GM23248 (cell line): Measurements from ENCODE around the genes OR4D5, OR10G4 and OR8B4.

GRCh38 chr11:122654324-122654598, 1.3 kb upstream of the UBASH3B start:
- RAMPAGE, long total RNA = no peak

DNA sequence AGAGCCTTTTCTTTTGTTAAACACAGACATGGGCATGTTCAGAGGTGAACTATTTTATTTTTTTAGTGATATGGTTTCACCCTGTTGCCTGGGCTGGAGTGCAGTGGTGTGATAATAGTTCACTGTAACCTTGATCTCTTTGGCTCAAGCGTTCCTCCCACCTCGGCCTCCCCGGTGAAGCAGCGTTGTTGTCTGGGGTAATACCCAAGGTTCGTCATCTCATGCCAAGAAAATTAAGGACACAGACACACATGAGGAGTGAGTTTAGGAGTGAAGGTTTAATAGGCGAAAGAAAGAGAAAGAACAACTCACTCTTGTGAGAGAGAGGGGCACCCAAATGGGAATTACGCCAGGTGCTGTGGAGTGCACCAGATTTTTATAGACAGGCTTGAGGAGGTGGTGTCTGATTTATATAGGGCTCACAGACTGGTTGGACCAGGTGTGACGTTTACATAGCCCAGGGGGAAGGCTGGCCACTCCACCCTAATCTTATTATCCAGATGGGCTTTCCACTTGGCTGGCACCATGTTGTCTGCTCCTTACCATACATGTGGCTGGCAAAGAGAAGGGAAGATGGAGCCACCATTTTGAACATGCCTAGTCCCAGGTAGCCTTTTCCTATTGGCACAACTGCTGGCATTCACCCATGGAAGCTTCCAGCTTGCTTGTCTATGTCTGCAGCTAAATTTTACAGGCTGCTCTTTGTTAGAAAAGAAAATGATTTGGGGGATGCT, 42.4 kb downstream of the GRAMD1B start:
- RAMPAGE, long total RNA = no peak

- RAMPAGE, long total RNA = no peak
Observed at GRCh38 chr11:123474100-123474680, 44.1 kb downstream of the GRAMD1B start.

DNA sequence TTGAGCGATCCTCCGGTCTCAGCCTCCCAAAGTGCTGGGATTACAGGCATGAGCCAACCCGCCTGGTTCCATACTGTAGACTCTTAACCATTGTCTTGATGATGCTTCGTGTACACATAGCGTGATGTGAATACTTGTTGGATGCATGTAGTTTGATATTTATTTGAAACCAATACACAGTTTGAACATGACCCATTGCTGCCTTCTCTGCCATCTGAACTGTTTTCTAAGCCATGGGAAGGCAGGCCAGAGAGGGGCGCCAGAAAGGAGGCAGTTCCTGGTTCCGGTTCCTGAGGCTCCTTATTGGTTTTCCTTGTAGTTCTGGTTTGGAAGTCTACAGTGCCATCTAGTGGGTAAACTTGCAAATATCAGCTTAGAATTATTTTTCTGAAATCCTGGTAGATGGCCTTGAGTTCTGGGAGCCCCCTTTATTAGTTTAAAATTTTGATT, 48.2 kb downstream of the GRAMD1B start:
- RAMPAGE, long total RNA = no peak

GRCh38 chr11:123487073-123487741, 57.1 kb downstream of the GRAMD1B start:
- RAMPAGE, long total RNA = no peak

GRCh38 chr11:123542334-123542772, 112.1 kb downstream of the SCN3B start:
- RAMPAGE, long total RNA = no peak

DNA sequence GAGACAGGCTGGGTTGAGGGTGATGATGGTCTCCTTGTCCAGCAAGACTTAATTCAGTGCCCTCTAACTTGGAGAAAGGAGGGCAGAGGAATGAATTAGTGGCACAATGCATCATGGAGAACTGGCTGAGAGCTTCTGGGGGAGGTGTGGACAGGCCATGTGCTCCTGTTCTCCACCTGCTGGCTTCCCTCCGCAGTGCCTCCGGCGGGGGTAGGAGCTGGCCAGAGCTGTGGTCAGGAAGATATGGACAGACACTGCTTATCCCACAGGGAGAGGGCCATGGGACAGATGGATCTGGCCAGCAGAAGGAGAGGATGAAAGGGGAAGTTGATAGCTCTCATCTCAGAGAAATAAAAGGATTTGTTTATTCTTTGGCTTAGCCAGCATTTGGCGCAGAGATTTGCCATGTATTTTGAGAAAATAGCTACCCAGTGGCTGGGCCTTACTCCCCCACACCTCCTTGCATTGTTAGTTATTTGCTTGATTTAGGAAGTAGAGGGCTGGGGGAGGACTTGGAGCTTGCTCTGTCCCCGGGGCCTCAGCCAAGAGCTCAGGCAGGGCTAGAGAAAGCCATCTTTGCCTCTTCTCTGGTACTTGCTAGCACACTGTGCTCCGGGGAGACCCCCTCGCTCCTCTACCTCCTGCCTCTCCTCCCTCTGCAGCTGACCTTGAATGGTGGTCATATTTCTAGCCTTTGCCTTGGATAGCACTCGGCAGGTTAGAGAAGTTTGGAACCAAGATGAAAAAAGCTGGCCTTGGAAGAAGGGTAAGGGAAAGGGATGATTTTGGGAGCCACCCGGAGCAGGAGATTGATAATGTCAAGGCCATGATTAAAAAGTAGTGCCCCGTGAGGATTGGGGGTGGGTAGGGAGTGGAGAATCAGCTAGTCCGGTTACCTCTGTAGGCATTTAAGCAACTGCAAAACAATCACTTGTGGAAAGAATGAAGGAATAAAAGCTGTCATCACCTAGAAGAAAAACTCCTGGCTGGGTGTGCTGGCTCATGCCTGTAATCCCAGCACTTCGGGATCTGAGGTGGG, 93.0 kb downstream of the SCN3B start:
- RAMPAGE, long total RNA = no peak

DNA sequence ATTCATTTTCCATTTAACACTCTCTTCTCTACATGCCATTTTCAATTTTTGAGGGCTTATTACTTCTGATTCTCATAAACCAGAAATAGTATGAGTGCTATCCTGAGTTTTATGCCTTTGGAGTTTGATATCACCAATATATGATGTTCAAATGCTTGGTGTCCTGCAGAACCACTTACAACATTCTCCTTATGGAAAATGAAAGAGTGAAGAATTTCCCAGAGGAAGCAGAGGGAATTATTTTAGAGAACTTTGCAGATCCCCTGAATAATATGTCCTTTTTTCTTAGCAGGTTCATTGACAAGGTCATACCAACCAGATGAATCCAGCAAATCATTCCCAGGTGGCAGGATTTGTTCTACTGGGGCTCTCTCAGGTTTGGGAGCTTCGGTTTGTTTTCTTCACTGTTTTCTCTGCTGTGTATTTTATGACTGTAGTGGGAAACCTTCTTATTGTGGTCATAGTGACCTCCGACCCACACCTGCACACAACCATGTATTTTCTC, at the start of gene OR4D5:
OR4D5 (plus strand) TSS at position 320 of the 505 bp plus-strand sequence.
- RAMPAGE, long total RNA = no peak

GRCh38 chr11:124012846-124013282, at the start of gene OR10G4:
TSS of gene OR10G4 (plus strand) at chr11:124012997.
- RAMPAGE, long total RNA = no peak

- RAMPAGE, long total RNA = no peak
Observed at GRCh38 chr11:124115983-124116296, 690 bp downstream of the VWA5A start.

- RAMPAGE, long total RNA = no peak
Observed at GRCh38 chr11:124424767-124425174, at the start of gene OR8B4. TSS of gene OR8B4 (minus strand) at chr11:124424871.

GRCh38 chr11:124759852-124760781, 2.0 kb downstream of the ESAM start:
- RAMPAGE, long total RNA = no peak

GRCh38 chr11:124875920-124877026, 11.0 kb downstream of the ROBO3 start:
- RAMPAGE, long total RNA = no peak

GRCh38 chr11:124896503-124897506, 860 bp downstream of the ROBO4 start:
- RAMPAGE, long total RNA = no peak

DNA sequence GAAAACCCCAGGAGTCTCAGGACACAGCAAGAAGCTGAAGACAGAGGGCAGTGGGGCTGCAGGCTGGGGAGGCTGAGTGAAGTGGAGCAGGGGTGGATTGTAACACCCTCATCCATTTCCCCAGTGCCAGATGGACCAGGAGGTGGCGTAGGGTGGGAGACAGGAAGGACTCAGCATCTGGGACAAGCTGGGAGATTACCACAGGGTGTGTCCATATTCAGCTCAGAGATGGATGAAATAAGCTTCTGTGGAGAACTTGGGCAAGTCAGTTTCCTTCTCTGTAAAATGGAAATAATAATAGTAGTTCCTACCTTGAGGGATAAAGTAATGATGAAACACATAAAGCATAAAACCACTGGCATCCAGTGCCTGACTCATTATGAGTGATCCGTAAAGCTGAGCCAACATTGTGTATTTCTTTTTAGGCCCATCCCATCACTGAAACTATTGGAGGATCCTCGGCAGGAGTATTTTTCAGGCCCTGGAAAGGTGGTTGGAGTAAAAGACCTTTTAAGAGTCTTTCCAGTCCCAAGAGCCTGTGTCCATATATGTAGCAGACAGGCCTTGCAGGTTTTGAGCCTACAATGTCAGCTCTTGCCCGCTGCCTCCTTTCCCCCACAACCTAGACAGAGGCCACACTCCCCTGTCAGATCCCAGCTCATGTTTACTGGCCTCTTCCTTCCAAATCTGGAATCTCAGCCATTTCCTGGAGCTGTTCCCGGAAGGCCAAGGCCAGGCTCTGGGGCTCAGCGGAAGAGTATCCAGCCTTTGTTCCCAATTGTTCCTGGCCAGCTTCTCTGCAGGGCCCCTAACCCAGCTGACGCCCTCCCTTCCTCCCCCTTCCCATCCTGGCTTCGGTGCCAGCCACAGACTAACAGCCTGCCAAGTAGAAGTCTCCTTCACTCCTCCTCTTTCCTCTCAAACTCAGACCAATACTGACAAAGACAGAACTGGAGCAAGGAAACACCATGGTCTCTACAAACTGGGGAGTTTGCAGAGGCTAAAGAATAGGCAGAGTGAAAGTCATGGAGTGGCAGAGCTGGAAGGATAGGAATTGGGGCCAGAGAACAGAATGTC, 872 bp upstream of the ROBO4 start:
- RAMPAGE, long total RNA = no peak

DNA sequence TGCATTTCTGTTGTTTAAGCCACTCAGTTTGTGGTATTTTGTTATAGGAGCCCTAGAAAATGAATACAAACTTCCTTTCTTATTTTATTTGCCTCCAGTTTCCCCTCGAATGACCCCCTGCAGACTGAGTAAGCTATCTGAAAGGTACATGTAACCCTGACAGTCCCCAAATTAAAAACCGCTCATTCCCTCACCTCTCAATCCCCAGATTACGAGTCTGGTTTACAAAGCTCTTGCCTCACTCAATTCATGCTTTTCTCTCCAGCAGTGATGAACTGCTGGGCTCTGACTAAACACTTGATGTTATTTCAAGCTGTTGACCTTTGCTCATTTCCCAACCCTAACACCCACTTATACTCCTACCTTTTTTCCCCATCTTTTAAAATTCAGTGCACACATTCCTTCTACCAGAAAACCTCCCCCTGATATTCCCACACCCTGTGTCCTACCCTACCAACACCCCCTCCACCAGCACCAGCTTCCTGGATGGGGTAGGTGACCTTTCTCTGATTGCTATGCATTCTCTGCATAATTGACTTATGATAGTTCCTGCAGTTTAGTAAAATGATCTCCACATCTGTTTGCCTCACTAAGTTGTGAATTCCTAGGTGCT, 1.1 kb downstream of the HEPACAM start:
- RAMPAGE, long total RNA = no peak

DNA sequence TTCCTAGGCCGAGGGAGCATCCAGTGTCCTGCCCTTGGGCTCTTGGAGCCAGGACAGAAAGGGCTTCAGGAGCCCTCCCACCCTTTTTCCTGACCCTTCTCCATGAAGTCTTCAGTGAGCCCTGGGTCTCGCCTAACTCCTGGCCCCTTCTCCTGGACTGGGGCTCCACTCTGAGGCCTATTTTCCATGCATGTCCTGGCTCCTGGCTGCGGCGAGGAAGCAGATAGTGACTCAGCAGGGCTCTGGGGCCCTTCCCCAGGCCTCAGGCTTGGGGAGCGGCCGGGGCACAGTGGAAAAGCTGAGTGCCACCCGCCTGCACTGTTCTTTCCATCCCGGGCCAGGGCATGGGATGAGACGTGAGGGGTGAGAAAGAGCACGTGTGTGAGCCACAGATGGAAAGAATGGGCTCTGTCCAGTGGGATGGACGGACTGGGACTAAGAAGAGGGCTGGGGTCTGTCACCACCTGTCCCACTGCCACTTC, 12.7 kb downstream of the SLC37A2 start:
- RAMPAGE, long total RNA = no peak

DNA sequence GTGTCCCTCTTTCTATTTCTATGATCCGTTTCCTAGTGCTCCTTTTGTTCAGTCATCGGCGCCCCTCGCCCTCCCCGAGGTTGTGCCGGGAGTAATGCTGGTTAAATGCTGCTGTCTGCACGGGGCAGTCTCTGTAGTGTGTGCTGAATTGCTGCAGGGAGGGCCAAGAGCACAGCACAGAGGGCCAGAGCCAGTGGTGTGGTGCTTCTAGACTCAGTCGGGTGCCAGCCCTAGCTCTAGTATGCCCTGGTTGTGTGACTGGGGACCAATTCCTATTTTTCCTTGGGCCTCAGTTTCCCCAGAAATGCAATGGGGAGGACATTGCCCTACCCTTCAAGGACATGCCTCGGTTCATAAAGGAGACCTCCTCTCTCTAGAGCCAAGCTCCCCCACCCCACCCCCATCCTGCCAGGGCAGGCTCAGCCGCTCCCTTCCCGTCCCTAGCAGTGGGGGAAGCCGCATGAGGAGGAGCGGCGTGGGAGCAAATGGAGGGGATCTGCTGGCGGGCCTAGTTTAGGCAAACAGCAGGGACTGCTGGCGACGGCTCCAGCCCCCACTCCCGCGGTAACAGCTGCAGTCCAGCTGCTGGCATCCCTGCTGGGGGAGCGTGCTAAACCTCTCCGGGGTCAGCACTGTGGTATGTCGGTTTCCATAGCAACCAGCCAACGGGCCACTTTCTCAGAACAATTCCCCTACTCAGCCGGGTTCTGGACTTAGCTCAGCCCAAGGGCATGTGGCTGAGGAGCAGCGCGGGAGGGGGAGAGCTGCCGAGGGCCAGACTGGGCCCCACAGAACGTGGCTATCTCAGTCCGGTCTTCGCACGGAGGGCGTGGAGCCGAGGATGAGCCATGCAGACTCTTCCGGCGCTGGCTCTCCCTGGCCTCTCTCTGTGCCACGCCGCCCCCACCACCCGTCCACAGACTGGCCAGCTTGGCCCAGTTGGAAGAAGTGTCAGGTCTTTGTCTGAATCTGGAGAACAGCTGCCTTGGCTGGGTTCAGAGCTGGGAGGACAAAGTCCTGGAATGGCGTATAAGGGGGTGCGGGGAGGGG, 98.7 kb downstream of the PKNOX2 start:
- RAMPAGE, long total RNA = no peak

DNA sequence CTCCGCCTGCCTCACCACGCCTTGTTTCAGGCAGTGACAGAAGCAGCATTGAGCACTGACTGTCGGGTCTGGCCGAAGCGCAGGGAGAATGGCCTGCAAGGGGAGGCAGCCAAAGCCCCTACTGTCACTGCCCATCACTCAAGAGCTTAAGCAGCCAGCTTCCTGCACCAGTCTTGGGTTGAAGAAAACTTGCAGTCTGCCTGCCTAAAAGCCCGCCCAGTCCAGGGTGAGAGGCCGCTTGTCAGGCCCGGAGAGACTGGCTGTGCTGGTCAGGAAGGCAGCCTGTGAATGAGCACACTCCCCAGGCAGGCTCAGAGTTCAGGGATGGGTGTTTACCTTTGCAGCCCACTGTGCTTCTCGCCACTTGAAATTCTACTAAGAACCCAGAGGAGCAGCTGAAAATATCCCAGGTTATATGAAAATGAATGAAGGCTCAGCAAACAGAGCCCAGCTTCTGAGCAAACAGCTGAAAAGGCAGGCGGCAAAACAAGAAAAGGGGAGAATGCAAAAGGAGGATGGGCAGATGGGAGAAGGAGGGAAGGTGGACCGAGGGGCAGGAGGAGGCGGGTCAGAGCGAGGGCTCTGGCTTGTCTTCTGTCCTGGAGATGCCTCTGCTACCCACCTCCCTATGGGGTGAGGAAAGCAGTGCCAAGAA, 108.4 kb downstream of the PKNOX2 start:
- RAMPAGE, long total RNA = no peak

GRCh38 chr11:125375860-125376810, 119.9 kb downstream of the FEZ1 start:
- RAMPAGE, long total RNA = no peak